Uterus (tissue), 7 donors: Measurements from ENCODE around the gene DPEP1.

GRCh38 chr16:88992512-88993723 lies 15.9 kb upstream of the CBFA2T3 start:
- PRO-cap, 4 experiments = peak in 1 of 4 experiments; most common minus-strand start chr16:88993510 (in 1)
- RAMPAGE, long total RNA, 2 experiments = no peak in any of the 2 experiments
- RRBS = 27% methylated on average over 11 of the region's 32 CpGs

DNA sequence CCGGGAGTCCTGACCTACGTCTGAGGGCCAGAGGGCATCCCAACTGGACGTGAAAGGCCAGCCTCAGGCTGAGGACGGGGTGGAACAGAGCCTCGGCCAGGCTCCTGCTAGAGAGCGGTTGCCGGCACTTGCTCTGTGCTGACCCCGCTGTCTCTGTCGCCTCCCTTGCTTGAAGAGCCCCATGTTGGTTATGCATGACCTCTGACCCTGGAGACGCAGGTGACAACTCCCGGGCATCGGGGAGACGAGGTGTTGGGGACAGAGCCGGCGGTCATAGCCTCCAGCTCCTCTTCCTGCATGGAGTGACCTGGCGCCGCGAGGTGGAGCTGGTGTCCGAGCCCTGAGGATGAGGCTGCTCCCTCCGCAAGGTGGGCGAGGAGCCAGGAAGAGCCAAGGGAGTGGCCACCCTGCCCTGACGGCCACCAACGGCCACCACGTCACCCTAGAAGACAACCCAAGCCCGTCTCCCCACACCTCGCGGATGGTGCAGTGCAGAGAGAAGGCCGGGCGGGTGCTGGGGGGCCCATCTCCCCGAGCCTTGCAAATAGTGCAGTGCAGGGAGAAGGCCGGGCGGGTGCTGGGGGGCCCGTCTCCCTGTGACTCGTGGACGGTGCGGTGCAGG lies 40.3 kb upstream of the ACSF3 start:
- PRO-cap, 4 experiments = peak in 1 of 4 experiments; most common minus-strand start position 295 of the sequence (in 1)
- RAMPAGE, long total RNA, 2 experiments = no peak in any of the 2 experiments
- RRBS = 65% methylated on average over 9 of the region's 36 CpGs

GRCh38 chr16:89114946-89116027 lies 21.6 kb downstream of the ACSF3 start:
- PRO-cap, 4 experiments = peak in 1 of 4 experiments; most common plus-strand start chr16:89115579 (in 1); most common minus-strand start chr16:89115357 (in 1)
- RAMPAGE, long total RNA, 2 experiments = no peak in any of the 2 experiments
- RRBS = 65% methylated on average over 1 of the region's 33 CpGs

- PRO-cap, 4 experiments = no peak in any of the 4 experiments
- RAMPAGE, long total RNA, 2 experiments = no peak in any of the 2 experiments
- RRBS = 98% methylated on average over 5 of the region's 49 CpGs
Measured at GRCh38 chr16:89270071-89271175, 52.9 kb downstream of the ZNF778 start.

DNA sequence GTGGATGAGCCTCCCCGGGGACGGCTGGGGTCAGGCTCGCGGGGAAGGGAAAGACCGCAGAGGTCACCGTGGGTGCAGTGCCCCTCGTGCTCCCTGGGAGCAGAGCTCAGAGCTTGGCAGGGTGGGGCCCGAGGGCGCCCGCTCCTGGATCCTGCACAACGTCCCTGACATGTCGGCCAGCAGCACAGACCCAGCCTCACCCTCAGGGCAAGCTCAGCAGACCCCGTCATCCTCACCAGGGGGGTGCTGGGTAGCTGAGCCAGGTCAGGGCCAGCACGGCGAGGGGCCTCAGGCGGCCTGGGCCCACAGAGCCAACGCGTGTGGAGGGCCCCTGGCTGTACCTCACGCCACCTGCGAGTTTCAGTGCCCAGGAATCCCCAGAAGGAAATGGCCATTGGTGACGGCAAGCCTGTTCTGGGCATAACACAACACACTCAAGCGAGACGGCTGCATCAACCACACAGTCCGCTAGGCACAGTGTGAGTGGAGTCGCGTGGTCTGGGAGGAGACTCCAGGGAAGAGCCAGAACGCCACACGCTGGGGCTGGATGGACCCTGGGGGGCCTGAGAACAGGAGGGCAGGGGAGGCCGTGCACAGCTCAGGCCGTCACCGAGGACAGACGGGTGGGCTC lies 60.2 kb downstream of the ZNF778 start:
- PRO-cap, 4 experiments = no peak in any of the 4 experiments
- RAMPAGE, long total RNA, 2 experiments = no peak in any of the 2 experiments
- RRBS = no CpG with 5 or more reads among the region's 32 CpGs

DNA sequence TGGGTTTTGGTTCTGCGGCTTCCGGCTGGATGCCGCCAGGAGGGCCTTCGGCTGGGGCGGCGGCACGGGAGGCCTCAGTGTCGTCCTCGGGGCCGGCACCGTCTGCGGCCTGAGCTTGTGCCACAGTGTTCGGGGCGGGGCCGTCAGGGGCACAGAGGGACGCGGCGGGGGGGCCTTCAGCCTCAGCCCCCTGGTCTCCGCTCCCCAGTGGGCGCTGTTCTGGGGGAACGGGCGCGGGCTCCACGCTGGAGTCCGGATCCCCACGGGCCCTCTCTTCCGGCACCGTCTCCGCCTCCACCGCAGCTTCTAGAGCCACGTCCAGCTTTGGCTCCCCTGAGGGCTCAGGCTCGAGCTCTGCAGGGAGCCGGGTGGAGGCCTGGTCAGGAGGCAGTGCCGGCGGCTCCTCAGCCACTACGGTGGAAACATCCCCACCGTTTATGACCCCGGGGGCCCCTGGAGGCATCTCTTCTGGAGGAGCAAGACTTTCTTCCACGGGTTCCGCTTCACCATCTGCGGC lies 62.1 kb downstream of the ZNF778 start:
- PRO-cap, 4 experiments = no peak in any of the 4 experiments
- RAMPAGE, long total RNA, 2 experiments = no peak in any of the 2 experiments
- RRBS = 94% methylated on average over 12 of the region's 41 CpGs

- PRO-cap, 4 experiments = peak in 1 of 4 experiments; most common plus-strand start chr16:89300864 (in 1); most common minus-strand start chr16:89300646 (in 1)
- RAMPAGE, long total RNA, 2 experiments = no peak in any of the 2 experiments
- RRBS = no CpG with 5 or more reads among the region's 23 CpGs
Measured at GRCh38 chr16:89300387-89301132, 83.1 kb downstream of the ZNF778 start.

- PRO-cap, 4 experiments = no peak in any of the 4 experiments
- RAMPAGE, long total RNA, 2 experiments = no peak in any of the 2 experiments
- RRBS = no CpG with 5 or more reads among the region's 18 CpGs
Measured at GRCh38 chr16:89357137-89357997, 133.0 kb downstream of the ANKRD11 start.

GRCh38 chr16:89357998-89358947 lies 132.1 kb downstream of the ANKRD11 start:
- PRO-cap, 4 experiments = no peak in any of the 4 experiments
- RAMPAGE, long total RNA, 2 experiments = no peak in any of the 2 experiments
- RRBS = no CpG with 5 or more reads among the region's 21 CpGs

GRCh38 chr16:89389237-89389475 lies 101.2 kb downstream of the ANKRD11 start:
- PRO-cap, 4 experiments = no peak in any of the 4 experiments
- RAMPAGE, long total RNA, 2 experiments = no peak in any of the 2 experiments
- RRBS = no CpG with 5 or more reads among the region's 2 CpGs

GRCh38 chr16:89392827-89393557 lies 97.4 kb downstream of the ANKRD11 start:
- PRO-cap, 4 experiments = no peak in any of the 4 experiments
- RAMPAGE, long total RNA, 2 experiments = no peak in any of the 2 experiments
- RRBS = no CpG with 5 or more reads among the region's 10 CpGs

GRCh38 chr16:89402005-89402817 lies 88.2 kb downstream of the ANKRD11 start:
- PRO-cap, 4 experiments = peak in 1 of 4 experiments; most common plus-strand start chr16:89402347 (in 1); most common minus-strand start chr16:89402211 (in 1)
- RAMPAGE, long total RNA, 2 experiments = no peak in any of the 2 experiments
- RRBS = no CpG with 5 or more reads among the region's 21 CpGs

DNA sequence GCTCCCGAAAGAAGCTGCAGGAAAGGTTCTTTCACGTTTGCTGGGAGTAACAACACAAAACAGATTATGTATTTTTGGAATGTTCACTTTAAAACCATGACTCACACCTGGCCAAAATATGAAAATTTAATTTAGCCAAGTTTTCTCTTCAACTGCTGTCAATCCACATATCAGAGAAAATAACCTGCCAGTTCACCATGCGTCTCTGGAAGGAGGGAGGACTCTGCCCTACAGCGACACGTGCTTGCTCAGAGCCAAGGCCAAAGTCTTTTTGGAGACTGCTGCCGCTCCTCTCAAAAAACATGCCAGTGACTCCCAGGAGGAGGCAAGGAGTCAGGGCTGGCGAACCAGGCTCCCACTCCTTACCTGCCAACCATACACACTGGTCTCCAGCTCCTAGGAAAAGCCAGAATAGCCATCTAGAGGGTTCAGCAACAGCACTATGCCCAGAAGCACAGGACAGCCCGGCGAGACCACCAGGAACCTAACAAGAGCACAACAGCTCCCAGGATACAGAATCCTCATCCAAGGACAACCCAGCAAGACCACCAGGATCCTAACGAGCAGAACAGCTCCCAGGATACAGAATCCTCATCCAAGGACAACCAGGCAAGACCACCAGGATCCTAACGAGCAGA lies 73.0 kb downstream of the ANKRD11 start:
- PRO-cap, 4 experiments = no peak in any of the 4 experiments
- RAMPAGE, long total RNA, 2 experiments = no peak in any of the 2 experiments
- RRBS = no CpG with 5 or more reads among the region's 11 CpGs

GRCh38 chr16:89422301-89423613 lies 67.6 kb downstream of the ANKRD11 start:
- PRO-cap, 4 experiments = no peak in any of the 4 experiments
- RAMPAGE, long total RNA, 2 experiments = no peak in any of the 2 experiments
- RRBS = no CpG with 5 or more reads among the region's 32 CpGs

GRCh38 chr16:89534539-89534954 lies 25.9 kb upstream of the RPL13 start:
- PRO-cap, 4 experiments = no peak in any of the 4 experiments
- RAMPAGE, long total RNA, 2 experiments = no peak in any of the 2 experiments
- RRBS = no CpG with 5 or more reads among the region's 10 CpGs

DNA sequence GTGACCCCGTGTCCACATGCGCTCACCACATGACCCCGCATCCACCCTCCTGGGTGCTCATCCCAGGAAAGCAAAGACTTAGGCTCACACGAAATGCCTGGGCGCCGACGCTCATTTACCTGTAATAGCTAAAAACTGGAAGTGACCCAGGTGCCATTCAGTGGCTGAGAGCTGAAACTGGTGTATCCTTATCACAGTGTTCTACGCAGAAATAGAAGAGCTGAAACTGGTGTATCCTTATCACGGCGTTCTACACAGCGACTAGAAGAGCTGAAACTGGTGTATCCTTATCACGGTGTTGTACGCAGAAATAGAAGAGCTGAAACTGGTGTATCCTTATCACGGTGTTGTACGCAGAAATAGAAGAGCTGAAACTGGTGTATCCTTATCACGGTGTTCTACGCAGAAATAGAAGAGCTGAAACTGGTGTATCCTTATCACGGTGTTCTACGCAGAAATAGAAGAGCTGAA lies 19.7 kb upstream of the RPL13 start:
- PRO-cap, 4 experiments = no peak in any of the 4 experiments
- RAMPAGE, long total RNA, 2 experiments = no peak in any of the 2 experiments
- RRBS = no CpG with 5 or more reads among the region's 19 CpGs

DNA sequence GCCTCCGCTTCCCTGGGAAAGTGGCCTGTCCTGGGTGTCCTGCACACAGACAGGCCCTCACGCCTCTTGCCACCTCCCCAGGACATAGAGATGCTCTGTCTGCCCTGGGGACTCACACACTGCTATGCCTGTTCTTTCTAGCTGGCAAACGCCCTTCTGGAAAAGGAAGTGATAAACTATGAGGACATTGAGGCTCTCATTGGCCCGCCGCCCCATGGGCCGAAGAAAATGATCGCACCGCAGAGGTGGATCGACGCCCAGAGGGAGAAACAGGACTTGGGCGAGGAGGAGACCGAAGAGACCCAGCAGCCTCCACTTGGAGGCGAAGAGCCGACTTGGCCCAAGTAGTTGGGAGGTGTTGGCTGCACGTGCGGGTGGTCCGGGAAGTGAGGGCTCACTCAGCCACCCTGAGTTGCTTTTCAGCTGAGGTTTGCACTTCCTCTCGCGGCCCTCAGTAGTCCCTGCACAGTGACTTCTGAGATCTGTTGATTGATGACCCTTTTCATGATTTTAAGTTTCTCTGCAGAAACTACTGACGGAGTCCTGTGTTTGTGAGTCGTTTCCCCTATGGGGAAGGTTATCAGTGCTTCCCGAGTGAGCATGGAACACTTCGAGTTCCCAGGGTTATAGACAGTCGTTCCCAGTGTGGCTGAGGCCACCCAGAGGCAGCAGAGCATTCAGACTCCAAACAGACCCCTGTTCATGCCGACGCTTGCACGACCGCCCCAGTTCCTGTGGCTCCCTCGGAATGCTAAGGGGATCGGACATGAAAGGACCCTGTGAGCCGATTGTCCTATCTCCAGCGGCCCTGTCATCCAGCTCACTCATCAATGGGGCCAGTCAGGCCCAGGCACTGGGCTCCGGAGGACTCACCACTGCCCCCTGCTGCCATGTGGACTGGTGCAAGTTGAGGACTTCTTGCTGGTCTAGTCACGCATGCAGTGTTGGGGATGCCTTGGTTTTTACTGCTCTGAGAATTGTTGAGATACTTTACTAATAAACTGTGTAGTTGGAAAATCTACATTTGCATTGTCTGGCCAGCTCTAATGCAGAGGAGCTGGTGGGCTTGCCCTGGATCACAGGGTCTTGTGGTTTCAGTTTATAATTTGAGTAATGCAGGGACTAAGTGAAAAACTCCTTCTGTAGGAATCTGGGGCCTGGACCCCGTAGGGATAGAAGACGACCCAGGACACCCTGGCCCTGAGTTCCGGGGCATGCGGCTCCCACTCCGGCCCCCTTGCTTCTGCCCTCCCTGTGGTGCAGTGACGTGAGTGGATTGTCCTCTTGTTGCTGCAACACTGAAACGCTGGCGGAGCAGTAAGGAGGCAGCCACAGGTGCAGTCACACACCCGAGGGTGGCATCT lies 3.3 kb upstream of the RPL13 start:
- PRO-cap, 4 experiments = no peak in any of the 4 experiments
- RAMPAGE, long total RNA, 2 experiments = no peak in any of the 2 experiments
- RRBS = no CpG with 5 or more reads among the region's 43 CpGs

GRCh38 chr16:89613081-89613818 lies at the start of gene DPEP1:
TSS of gene DPEP1 (plus strand) at chr16:89613642.
- PRO-cap, 4 experiments = no peak in any of the 4 experiments
- RAMPAGE, long total RNA, 2 experiments = no peak in any of the 2 experiments
- RRBS = 16% methylated on average over 5 of the region's 11 CpGs

DNA sequence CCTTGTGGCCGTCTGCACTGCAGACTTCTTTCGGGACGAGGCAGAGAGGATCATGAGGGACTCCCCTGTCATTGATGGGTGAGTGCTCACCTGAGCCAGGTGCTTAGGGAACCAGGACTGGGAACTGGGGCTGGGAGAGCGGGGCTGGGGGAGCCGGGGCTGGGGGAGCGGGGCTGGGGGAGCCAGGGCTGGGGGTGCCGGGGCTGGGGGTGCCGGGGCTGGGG lies 16.9 kb downstream of the DPEP1 start:
- PRO-cap, 4 experiments = no peak in any of the 4 experiments
- RAMPAGE, long total RNA, 2 experiments = no peak in any of the 2 experiments
- RRBS = no CpG with 5 or more reads among the region's 8 CpGs

- PRO-cap, 4 experiments = no peak in any of the 4 experiments
- RAMPAGE, long total RNA, 2 experiments = no peak in any of the 2 experiments
- RRBS = no CpG with 5 or more reads among the region's 16 CpGs
Measured at GRCh38 chr16:89644010-89644758, 13.3 kb downstream of the CHMP1A start.